Mesenchymal stem cell of adipose (primary cell): ENCODE data around the gene PLCXD3.

GRCh38 chr5:40386340-40386815 is 293.3 kb upstream of the PTGER4 start:
- CAGE, long polyA plus RNA, result no peak

GRCh38 chr5:40391602-40392124 is 288.1 kb upstream of the PTGER4 start:
- CAGE, long polyA plus RNA, result no peak

GRCh38 chr5:40409340-40409933 is 270.3 kb upstream of the PTGER4 start:
- CAGE, long polyA plus RNA, result no peak

- CAGE, long polyA plus RNA, result no peak
These were observed 51.3 kb upstream of the PTGER4 start for GRCh38 chr5:40628430-40628847.

GRCh38 chr5:40649413-40649818 is 30.3 kb upstream of the PTGER4 start:
- CAGE, long polyA plus RNA, result no peak

DNA sequence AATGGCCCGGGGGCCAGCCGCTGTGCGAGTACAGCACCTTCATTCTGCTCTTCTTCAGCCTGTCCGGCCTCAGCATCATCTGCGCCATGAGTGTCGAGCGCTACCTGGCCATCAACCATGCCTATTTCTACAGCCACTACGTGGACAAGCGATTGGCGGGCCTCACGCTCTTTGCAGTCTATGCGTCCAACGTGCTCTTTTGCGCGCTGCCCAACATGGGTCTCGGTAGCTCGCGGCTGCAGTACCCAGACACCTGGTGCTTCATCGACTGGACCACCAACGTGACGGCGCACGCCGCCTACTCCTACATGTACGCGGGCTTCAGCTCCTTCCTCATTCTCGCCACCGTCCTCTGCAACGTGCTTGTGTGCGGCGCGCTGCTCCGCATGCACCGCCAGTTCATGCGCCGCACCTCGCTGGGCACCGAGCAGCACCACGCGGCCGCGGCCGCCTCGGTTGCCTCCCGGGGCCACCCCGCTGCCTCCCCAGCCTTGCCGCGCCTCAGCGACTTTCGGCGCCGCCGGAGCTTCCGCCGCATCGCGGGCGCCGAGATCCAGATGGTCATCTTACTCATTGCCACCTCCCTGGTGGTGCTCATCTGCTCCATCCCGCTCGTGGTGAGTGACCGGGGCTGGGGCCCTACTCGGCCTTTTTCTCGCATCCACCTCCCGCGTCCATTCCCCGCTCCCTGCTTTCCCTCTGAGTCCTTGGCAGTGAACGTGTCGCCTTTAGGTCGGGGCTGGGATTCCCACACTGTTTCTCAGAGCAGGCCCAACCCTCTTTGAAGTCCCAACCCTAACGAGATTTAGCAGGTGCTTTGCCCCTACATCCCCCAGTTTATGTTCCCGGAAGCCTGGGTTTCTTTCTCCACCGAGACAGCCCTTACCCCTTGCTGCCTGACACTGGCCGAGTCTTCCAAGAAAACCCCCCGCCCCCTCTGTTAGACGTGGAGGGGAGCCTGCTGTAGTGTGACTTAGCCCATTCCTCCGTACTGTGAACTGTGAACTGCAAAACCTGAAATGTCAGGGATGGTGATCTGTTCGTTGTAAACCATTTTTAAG is 1.9 kb downstream of the PTGER4 start:
- CAGE, long polyA plus RNA, result no peak

DNA sequence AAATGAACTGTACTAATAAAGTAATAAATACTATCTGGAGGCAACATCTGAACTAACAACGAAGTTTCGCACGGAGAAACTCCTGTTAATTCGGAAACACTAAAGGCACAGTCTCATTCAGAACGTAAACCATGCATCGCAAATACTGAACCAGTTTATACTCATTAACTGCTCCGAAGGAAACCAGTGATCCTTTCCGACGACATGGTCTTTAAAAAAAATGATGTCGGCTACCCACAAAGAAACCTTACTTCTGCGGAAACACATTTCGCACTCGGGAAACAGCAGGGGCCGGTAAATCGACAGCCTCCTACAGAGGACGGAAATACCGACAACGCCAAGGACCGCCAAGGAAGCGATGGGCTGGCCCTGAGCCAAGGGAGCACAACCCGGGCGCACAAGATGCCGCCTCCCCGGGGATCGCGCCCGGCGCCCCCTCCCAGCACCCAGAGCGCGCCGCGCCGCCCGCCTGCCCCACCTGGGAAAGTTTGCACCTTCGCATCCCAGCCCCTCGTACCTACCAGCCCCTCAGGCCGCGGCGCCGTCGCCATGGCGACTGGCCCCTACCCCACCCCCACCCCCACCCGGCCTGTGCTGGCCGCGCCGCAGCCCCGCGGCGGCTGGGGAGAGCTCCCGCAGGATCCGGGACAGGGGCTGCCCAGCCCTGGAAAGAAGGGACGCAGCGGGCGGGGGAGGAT is 731 bp downstream of the PRKAA1 start:
- CAGE, long polyA plus RNA, result no peak

GRCh38 chr5:40914671-40915417 is 5.5 kb downstream of the C7 start:
- CAGE, long polyA plus RNA, result no peak

- CAGE, long polyA plus RNA, result no peak
These were observed at the start of gene PLCXD3 for GRCh38 chr5:41510212-41510972. PLCXD3 (minus strand) TSS chr5:41510601.

- CAGE, long polyA plus RNA, result no peak
These were observed 158.3 kb upstream of the CCDC152 start for GRCh38 chr5:42598196-42598799.

- CAGE, long polyA plus RNA, result no peak
These were observed 38.1 kb upstream of the CCDC152 start for GRCh38 chr5:42718409-42718960.

DNA sequence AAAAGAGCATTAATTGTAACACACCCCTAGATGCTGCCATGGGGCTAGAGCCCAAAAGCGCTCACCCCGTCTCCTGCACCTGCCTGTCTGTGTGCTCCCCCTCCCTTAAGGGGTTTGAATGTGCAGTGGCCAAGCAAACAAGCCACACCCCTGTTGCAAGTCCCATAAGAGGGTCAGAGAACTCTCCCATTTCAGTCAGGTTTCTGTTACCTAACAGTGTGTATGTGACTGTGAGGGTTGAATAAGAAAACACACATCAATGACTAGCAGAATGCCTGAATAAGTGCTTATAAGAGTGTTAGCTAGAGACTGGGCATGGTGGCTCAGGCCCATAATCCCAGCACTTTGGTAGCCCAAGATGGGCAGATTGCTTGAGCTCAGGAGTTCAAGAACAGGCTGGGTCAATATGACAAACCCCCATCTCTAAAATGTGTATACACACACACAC is 14.1 kb upstream of the SELENOP start:
- CAGE, long polyA plus RNA, result no peak

DNA sequence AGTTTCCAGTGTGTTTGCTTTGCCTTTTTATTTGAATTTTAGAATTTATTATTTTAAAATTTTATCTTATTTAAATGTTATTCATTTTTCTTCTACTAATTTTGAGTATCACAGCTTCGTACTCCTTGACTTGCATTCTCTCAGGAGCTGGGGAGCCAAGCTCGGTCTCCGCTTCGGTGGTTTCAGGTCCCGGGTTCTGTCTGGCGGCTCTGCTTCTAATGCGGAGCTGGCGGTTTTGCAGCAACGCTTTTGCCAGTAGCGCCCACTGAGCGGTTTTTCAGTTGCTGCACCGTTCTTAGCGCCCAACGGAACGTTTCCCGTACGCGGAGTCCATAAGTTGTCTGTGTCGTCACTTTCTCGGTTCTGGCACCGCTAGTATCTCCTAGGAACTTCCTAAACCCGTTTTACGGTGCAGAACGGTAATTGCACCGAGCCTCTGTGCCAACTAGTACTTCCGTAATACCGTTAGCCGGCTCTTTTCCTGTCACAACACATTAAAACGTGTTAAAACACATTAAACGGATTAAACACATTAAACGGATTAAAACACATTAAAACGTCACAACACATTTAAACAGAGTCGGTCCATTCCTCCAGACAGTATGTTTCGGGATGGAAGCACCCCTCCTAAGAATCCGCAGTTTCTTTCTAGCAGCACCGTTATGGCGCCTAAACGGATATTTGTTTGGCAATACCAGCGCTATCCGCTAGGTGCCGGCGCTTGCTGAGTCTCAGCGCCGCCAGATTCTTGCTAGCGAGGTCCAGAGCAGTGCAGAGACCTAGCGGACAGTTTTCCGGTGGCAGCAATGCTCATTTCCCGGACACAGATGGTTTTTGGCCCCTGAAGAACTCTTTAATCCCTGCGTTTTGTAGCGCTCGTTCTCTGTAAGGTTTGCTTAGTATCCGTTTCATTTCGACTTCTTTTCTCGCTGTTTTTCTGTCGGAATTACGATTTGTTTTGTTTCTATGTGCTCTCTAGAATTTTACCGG is 45.5 kb downstream of the ANXA2R start:
- CAGE, long polyA plus RNA, result no peak

DNA sequence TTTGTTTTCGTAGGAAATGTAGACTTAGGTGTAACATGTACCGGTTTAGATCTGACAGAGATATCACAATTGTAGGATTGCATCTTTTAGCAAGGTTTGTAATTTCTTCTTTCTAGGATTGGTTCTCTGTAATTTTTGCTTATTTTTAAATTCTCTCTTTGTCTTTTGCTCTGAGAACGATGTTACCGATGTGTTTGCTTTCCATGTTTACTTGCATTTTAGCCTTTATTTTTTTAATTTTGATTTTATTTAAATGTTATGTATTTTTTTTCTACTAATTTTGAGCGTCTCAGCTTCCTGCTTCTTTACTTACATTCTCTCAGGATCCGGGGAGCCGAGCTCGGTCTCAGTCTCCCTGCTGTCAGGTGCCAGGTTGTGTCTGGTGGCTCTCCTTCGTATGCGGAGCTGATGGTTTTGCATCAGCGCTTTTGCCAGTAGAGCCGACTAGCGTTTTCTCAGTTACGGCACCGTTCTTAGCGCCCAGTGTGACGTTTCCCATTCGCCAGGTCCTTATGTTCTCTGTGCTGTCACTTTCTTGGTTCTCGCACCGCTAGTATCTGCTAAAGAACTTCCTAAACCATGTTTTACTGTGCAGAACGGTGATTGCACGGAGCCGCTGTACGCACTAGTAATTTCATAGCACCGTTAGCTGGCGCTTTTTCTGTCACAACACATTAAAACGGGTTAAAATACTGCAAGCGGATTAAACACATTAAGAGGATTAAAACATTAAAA is 20.7 kb downstream of the ANXA2R start:
- CAGE, long polyA plus RNA, result no peak

DNA sequence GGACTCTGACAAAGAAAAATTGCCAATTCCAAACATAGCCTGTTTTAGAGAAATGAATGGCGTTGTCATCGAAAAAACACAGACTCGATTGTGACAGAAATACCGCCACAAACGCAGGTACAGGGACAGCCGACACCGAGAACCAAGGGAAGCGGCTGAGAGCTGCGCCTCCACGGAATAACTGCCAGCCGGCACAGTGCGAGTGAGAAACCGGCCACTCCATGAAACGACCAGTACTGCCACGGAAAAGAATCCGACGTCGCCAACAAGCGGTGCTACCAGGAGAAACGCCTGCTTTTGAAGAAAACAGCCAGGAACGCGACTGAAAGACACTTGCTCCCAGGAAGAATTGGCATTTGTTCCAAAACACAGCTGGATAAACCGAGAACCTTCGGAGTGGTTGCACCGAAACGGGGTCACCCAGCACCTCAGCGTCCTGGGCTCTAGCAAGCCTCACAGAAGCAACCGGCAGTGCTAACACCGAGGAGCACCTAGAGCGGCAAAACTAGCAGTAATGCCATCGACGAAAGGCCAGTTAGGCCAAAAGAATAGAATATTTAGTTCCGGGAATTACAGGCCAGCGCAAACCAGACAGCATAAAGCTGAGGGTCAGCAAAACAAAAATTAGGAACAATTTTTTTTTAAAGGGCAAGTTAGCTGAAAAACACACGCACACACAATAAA is 2.9 kb downstream of the ANXA2R start:
- CAGE, long polyA plus RNA, result no peak

DNA sequence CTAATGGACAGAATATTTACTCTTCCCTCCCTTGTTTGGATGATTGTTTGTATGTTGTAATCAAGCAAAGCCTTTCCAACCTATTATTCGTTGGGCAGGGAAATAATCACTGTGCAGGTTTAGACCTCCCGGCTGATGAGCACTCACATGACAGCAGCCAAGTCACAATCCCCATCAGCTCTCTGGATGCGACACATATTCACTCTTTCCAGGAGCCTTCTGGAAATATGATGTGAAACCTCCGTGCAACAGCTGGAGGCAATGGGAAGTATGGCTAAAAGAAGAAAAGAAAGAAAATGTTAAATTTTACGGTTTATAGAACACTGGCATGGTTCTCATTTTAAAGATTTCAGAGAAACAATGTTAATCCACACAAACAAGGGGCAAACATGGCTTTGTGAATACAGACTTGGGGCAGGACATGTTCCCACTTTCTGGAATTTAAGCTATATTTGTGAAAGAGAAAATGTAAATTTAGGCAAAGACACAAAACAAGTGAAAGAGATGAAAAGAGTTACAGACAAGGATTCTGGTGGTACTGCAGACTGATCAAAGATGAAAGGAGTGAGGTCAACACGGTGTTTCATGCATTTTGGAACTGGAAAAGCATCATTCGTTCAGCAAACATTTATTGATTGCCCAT is 23.9 kb downstream of the CCL28 start:
- CAGE, long polyA plus RNA, result no peak

DNA sequence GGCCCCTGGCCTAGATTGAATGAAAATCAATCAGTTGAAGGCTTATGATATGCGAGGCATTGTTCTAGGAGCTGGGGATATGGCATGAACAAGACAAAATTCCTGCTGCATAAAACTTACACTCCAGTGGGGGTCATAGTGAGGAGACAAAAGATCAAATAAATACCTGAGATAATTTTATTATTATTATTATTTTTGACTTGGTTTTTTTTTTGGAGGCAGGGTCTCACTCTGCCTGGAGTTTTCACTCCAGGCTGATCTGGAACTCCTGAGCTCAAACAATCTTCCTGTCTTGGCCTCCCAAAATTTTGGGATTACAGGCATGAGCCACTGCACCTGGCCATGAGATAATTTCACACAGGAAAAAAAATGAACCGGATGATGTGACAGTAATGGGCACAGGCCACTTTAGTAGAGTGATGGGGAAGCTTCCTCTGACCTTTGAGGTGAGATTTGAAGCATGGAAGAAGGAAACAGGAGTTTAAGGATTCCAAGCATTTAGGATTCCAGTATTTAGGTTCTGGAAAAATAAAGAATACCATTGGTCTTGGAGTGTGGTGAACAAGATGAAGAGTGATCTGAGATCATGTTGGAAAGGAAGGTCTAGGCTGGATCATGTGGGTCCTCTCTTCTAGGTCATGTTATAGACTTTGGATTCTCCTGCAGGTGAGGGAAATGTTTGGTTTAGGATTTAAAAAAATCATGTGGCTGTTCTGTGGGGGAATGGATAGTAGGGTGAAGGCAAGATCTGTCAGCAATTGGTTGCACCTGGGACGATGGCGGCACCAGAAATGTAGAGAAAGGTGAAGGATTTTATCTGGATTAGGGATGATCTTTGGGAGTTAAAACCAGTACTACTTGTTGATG is 18.6 kb downstream of the NNT start:
- CAGE, long polyA plus RNA, result no peak

DNA sequence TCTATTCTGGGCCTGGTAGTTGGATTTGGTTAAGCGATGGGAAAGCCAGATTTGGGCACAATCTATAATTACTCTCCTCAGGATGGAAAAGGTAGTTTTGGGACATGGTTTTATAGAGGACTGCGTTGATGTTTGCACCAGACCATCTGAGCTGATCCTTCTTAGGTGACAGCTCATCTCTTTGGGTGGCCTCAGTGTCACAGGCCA is 80.8 kb downstream of the NNT start:
- CAGE, long polyA plus RNA, result no peak

DNA sequence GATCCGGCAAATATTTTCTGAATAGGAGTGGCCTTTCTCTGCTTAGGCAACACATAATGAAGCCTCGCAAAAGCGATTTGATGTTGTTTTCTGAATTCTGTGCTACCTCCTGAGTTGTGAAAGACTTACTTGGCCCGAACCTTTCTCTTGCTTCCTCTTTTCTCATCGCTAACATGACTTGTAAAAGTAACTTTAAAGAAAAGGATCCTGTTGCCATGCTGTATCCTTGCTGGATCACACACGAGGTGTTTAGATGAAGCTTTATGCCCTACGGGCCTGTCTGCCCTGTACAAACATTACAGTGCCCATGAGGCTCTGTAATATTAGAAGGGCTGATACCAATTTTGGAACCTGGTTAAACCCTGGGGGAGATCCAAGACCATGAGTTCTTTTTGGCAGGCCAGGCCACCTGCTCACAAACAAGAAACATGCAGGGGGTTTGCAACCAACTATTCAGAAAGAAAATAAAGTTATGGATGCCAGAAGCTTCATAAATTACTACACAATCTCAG is 149.9 kb upstream of the FGF10 start:
- CAGE, long polyA plus RNA, result no peak

- CAGE, long polyA plus RNA, result no peak
These were observed 82.0 kb downstream of the ISL1 start for GRCh38 chr5:51465178-51465642.